Subcutaneous preadipocyte (primary cell): ENCODE measurements around the genes DMRTB1, IFT25, CDCP2 and DHCR24.

DNA sequence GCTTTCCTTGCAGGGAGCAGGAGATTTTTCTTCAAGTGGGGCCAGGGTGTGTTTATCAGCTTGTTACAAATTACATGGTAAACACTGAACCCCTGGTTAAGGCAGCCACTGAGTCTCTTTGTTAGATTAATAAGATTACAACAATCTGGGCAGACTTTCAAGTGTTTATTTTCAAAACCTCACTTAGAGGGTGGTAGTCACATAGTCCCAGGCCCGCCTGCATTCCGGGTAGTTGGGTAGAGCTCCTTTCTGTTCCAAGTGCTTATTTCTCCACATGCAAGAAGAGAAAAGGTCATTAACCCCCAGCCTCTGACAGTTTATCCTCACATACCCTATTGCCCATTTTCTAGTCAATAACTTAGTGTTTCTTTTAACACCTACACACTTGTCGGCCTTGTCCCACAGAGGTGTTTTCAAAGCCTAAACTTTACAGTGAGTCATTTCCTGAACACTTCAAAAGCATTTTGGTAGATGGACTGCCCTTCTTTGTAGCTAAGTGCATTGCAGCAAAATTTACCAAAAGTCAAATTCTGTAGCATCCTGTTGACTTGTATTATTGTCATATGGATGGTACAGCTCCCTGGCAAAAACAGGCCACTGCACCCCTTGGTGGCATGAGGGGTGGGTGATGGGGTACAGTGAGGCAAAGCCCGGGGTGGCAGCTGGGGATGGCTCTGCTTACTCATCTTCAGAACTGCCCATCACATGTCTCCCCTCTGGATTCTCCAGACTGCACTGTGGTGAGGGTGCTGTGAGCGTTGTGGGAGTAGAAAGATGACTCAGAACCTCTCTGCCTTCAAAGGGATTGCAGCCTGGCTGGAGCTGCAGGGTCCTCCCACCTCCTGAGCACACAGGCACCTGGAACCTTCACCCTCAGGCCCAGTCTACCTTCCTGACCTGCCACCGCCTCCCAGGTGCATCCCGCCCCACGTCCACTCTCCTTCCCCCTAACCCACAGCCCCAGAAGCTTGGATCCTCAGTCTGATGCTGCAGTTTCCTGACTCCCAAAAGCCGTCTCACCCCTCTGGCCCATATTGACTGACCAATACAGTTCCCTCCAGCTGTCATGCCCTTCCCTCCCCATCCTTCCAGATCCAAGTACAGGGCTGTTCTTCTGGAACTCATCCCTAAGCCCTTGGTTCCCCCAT is 45.8 kb upstream of the DMRTB1 start:
- CAGE, long polyA plus RNA = no peak

DNA sequence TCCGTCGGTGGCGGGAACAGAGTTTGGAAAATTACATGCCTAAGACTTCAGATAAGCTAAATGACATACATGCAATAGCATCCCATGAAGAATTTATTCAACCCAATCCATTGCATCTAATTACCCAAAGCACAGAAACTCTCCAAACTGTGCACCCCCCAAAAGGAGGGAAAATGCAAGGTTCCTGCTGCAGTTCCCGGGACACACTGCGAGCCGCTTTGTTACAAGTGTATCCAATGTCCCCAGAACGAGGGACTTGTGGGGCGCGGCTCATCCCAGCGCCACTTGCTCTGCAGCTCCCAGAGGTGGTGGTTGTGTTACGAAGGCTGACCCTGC is at the start of gene DMRTB1:
TSS of gene DMRTB1 (plus strand) at position 284 of the 336 bp plus-strand sequence.
- CAGE, long polyA plus RNA = no peak

GRCh38 chr1:53945248-53946207 is at the start of gene IFT25:
Gene IFT25, minus strand, starts transcription at chr1:53945699.
- CAGE, long polyA plus RNA = no peak

DNA sequence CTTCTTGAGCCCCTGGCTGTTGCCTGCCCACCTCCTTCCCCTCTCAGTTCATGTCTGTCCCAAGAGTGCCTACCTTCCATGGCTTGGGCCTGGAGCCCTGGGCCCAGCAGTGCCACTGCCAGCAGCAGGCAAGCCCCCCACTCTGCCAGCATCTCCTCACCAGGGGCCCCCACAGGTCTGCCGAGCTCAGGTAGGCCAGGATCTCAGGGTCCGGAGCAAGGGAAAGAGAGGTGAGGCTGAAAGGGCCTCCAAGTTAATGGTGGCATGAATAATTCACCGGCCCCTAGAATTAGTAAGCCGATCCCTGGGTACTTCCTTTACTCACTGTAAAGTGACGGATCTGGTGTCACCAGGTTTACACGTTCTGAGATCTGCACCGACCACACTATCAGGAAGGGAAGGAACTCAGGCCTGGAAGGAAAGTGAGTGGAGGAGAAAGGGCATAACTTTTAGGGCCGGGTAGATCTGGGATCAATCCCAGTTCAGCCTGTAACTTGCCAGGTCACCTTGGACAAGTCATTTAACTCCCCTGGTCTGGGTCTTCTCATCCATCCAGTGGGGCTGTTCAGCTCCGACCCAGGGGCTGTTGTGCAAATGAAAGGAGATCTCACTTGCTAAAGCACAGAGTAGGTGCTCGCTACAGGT is at the start of gene CDCP2:
TSS of gene CDCP2 (minus strand) at position 230 of the 645 bp plus-strand sequence.
- CAGE, long polyA plus RNA = no peak

GRCh38 chr1:54204831-54205458 is 5.0 kb downstream of the MRPL37 start:
- CAGE, long polyA plus RNA = no peak

DNA sequence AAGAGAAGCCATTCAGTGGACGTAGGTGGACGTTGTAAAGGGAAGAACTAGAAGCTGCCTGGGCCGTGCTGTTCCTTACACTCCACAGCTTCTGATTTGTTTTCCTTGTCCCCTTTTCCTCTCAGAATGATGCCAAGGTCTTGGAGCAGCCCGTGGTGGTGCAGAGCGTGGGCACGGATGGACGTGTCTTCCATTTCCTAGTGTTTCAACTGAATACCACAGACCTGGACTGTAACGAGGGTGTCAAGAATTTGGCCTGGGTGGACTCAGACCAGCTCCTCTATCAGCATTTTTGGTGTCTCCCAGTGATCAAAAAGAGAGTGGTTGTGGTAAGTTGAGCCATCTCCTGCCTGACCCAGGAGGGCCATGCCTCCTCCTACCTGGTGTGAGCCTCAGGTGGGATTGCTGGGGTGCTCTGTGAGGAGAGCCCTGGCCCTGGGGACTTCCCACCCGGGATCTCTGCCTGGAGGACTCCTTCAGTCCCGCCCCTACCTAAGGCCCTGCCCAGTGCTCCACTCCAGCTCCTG is 16.1 kb downstream of the MRPL37 start:
- CAGE, long polyA plus RNA = no peak

DNA sequence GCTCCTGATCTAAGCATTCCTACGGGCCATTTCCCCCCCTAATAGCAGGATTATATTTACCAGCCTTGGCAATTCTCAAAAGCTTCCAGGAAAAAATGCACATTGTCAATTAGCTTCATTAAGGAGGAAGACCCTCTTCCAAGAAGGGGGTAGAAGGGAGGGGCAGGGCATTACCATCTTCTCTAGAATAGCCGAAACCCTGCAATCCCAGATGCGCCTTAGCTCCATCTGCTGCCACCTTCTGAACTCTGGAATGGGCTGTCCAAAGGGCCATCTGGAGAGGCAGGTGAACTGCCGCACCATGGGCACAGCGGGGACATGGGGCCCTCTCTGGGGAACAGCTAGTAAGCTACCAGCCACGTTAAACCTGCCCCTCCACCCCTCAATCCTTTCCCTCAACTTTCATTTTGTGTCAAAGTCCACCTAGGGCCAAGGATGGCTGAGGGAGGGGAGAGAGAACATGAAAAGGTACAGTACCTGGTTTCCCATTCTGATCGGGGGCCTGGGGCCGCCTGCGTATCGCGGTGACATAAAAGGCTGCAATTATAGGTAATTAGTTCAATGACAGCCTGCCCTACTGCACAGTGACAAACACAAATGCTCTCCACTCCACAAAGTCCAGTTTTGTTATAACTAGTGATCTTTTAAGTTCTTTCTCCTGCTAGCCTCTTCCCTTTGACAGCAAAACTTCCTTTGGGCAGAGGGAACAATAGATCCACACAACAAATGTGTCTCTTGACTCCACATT is 56.9 kb downstream of the MRPL37 start:
- CAGE, long polyA plus RNA = no peak

DNA sequence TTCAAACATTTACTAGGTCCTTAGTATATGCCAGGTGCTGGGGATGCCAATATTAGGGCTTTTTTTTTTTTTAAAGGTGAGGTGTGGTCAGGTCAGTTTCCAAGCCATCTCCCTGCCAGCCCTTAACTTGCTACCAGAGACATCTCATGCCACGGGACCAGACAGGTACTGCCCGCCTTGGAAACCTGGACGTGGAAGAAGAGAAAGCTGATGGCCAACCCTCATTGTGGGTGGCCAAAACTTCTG is 78.2 kb downstream of the MRPL37 start:
- CAGE, long polyA plus RNA = no peak

- CAGE, long polyA plus RNA = no peak
Observed at GRCh38 chr1:54298326-54299596, 98.8 kb downstream of the MRPL37 start.

DNA sequence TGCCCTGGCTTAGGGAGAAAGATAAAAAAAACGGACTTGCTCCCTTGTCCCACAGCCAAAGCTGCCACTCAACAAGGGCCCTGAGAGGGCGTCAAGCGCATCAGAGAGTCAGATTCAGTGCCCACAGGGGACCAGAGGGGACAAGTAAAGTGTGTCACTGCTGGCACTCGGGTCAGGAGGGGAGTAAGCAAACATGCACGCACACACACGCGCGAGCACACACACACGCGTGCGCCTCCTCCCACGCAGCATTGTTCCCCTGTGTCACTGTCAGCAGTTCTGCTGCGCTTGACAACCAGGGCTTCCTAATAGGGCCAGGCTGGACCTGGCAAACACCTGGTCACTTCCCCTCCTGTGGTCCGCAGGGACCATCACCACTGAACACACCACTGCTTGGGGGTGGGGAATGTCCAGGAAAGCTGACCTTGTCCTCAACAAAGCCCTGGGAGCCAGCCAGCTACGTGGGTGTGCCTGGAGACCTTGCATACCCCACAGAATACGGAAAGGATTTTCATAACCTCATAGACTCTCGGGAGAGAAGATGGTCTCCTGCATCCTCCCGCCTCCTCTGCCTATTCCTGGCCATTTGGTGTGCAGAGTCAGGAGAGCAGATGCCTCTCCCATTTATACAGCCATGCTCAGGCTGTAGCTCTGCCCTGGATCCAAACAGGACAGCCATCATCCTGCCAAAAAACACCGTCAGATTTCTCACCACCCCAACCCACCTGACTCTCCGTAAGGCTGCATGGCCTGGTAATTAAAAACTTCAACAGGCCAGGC is 132.9 kb downstream of the MRPL37 start:
- CAGE, long polyA plus RNA = no peak

GRCh38 chr1:54356127-54357382 is 156.6 kb downstream of the MRPL37 start:
- CAGE, long polyA plus RNA = no peak

- CAGE, long polyA plus RNA = no peak
Observed at GRCh38 chr1:54378143-54379284, 169.5 kb upstream of the ACOT11 start.

- CAGE, long polyA plus RNA = no peak
Observed at GRCh38 chr1:54391370-54392145, 156.5 kb upstream of the ACOT11 start.

DNA sequence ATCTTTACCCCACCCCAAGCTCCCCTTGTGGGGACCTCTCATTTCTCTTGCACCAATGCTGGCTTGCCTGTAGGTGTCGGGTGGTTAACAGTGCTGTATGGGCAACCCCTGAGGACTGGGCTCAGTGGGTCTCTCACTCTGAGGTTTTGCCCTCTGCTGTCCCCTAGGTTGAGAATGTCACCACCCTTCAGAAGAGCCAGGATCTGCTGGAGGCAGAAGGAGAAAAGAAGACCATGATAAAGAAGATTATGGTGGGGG is 27.0 kb downstream of the MROH7 start:
- CAGE, long polyA plus RNA = no peak

GRCh38 chr1:54798746-54799793 is 2.1 kb downstream of the TTC22 start:
- CAGE, long polyA plus RNA = no peak

GRCh38 chr1:54845887-54846729 is 40.2 kb downstream of the LEXM start:
- CAGE, long polyA plus RNA = no peak

DNA sequence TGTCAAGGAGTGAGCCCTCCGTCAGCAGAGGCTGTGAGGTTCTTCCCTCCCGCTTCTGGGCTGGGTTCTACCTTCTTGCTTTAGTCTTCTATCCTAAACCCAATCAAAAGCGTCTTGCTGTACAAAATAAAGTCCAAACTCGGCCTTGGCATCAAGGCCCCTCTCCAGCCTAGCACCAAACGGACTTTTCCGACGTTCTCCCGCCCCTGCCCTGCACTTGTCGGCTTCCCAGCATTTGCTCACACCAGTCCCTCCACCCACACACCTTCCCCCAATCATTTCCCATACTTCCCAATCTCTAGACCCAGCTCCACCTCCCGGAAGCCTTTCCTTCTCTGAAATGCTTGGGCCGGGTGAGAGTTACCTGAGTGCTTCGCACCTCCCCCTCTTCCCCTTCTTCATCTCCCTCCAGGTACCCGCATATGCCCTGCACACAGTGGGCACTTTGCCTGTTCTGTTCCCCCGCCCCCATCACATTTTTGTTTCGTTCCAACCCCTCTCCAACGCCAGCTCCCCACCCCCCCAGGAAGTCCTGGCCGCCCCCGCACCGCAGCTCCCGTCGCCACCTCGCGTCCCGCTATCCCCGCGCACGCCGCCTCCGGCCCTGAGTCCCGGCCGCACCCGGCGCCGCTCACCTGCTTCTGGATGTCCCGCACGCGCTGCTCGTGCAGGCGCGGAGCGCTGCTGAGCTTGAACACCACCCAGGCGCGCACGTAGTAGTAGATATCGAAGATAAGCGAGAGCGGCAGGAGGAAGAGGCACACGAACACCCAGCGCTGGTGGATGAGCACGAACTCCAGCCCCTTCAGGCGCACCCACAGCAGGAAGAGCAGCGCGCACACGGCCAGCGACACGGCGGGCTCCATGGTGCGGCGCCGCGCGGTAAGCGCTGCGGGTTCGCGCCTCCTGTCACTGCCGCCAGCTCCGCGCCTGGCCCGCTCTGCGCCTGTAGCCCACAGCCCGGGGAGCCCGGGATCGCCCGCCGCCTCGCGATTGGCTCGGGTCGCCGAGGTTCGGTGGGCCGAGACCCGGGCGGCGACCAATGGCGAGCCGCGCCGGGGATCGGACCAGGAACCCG is at the start of gene DHCR24:
TSS of gene DHCR24 (minus strand) at position 942 of the 1,078 bp plus-strand sequence.
- CAGE, long polyA plus RNA = start-site peak on the minus strand centred at position 929 of the sequence, 31 bp wide, 2,264 and 612 reads in 2 replicates

GRCh38 chr1:55039995-55040515 is 707 bp downstream of the PCSK9 start:
- CAGE, long polyA plus RNA = no peak

- CAGE, long polyA plus RNA = no peak
Observed at GRCh38 chr1:55194427-55195307, 20.5 kb downstream of the USP24 start.

DNA sequence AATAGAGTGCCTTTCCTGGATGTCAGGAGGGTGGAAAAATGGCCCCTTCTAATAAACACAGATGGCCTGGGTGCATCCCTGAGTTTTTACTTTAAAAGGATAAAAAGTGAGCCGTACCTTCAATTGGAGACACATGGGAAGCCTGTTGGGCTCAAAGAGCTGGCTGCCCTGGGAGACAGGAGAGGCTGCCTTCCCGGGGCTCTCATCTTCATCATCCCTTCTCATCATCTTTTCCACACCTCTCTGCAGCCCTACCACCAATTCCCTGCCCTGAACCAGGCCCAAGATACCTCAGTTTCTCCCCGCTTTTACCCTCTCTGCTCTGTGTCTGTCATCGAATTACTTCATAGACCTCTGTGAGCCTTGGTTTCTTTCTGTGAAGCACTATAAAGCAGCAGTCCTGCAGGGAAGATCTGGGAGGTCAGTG is 362.7 kb upstream of the USP24 start:
- CAGE, long polyA plus RNA = no peak